Epithelial cell of alveolus of lung (primary cell): ENCODE results near the genes TOMM70 and ZBTB11.

DNA sequence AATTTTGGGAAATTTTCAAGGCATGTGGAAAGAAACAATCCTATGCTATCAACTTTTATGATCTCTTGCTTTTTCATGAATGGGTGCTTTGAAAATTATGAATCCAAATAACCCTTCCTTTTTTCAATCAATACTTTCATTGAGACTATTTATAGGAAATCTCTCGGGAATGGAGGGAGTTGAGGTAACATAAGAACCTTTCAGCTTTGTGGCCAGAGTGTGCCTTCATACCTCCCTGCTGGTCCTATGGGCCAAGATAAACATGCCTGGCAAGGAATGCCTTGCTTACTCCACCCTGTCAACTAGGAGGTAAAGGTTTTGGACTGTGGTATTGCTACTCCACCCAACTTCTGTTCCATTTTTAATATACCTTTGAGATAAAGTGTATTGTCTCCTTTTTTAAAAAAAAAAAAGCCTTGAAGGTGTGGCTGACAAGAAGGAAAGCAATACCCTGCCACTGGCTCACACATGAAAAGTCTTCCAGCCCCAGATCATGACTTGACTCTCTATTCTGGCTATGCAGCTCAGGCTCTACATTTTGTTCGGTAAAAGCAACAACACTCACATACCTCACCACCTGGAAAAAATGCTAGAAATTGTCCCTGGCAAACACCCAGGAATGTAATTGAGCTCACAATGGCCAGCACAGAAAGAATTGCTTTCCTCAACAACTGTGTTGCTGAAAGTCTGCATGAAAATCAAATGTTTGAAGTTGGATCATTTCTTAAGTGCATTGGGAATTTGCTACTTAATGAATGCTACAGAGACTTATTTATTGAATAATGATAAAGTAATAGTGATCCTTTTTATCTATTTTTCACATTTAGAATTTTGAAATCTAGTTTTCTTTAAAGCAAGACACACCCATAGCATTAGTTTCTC lies 35.9 kb downstream of the COL8A1 start:
- RAMPAGE, long total RNA: no peak
- RRBS: no CpG with 5 or more reads among the region's 2 CpGs

GRCh38 chr3:99850377-99851214 lies 32.9 kb downstream of the CMSS1 start:
- RAMPAGE, long total RNA: no peak
- RRBS: no CpG with 5 or more reads among the region's 11 CpGs

- RAMPAGE, long total RNA: no peak
- RRBS: no CpG with 5 or more reads among the region's 7 CpGs
Measured at GRCh38 chr3:99862869-99863736, 45.4 kb downstream of the CMSS1 start.

GRCh38 chr3:99871347-99871935 lies 53.8 kb downstream of the CMSS1 start:
- RAMPAGE, long total RNA: no peak
- RRBS: no CpG with 5 or more reads among the region's 4 CpGs

DNA sequence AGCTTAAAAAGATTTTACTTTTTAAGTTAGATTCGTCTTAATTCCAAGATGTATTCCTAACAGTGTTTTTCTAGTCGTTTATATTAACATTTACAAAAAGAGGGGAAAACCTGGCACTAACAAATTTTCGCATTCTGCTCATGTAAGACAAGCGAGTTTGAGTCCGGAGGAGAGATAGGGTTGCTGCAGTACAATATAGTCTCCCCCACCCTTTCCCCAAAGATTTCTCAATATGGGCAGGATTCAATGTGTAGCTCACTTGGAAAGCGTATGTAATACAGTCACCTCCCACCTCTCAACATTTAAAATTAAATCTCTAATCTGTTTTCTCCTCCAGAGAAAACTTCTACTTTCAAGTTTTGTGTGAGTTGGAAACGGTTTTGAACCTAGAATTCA lies 57.9 kb downstream of the CMSS1 start:
- RAMPAGE, long total RNA: no peak
- RRBS: no CpG with 5 or more reads among the region's 7 CpGs

- RAMPAGE, long total RNA: no peak
- RRBS: no CpG with 5 or more reads among the region's 2 CpGs
Measured at GRCh38 chr3:99957448-99957987, 139.9 kb downstream of the CMSS1 start.

- RAMPAGE, long total RNA: no peak
- RRBS: no CpG with 5 or more reads among the region's 4 CpGs
Measured at GRCh38 chr3:100097828-100098532, 16.3 kb downstream of the FILIP1L start.

DNA sequence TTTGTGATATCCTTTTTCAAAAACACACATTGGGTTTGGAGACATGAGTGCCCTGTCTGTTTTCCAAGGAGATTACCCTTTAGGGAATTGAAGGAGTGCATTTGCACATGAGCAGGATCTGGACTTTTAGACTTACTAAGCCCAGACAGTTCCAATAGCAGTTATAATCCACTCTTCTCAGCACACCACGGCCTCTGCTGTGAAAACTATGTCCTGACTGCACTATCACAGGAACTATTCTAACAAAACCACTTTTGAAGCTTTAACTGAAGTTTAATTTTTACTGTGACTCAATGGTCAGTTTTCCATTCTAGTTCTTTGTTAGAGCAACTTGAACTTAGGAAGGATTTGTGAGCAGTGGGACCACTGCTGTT lies 49.7 kb upstream of the FILIP1L start:
- RAMPAGE, long total RNA: no peak
- RRBS: no CpG with 5 or more reads among the region's 1 CpG

DNA sequence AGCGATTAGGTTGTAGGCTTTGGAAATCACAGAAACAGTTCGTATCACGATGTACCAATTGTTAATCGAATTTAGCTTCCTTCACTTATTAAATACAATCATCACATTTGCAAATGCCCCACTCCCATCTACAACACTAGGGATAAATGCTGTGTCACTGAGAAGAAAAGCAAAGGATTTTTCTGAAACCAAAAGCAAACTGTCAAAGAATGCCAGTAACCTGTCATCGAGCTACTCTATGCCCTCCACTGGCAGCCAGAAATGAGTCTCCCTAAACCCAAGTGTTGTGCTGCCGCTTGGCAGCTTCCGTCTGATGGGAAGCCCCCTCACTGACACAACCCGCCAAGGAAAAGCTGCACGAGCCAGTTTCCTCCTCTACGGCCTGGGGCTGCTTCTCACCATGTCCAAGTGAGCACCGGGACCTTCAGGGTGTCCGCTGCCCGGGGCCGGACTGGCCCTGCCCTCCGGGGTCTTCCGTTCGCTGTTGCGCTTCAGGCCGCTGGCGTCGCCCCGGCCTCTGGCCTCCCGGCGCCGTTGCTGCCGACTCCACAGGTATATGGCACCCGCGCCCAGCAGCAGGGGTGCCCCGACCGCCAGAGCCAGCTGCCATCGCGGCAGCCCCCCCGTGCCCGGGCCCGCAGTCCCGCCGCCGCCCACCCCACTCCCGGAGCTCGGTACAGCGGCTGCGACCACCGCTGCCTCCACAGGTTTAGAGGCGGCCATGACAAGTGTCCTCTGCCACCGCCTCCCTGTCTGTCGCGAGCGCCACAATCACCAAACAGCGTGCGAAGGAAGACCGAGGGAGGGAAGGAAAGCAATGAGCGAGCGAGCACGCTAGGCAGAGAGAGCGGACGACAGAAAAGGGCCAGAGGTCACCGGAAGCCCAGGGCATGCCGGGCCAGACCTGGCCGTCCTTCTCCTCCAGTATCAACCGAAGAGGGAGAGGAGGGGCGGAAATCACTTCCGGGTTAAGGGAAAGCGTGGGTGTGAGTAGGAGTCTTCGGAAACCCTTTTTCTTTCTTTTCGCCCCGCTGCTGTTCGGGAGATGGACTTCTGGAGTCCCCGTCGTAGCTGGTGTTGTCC lies at the start of gene TOMM70:
Gene TOMM70 (minus strand): TSS at position 863 of the 1,083 bp plus-strand sequence.
- RAMPAGE, long total RNA: no peak
- RRBS: 2% methylated on average over 19 of the region's 69 CpGs

GRCh38 chr3:100708645-100709056 lies 643 bp upstream of the TFG start:
- RAMPAGE, long total RNA: no peak
- RRBS: no CpG with 5 or more reads among the region's 4 CpGs

GRCh38 chr3:100929020-100929462 lies 64.2 kb downstream of the ABI3BP start:
- RAMPAGE, long total RNA: no peak
- RRBS: no CpG with 5 or more reads among the region's 4 CpGs

GRCh38 chr3:100954820-100955547 lies 38.2 kb downstream of the ABI3BP start:
- RAMPAGE, long total RNA: no peak
- RRBS: no CpG with 5 or more reads among the region's 6 CpGs

GRCh38 chr3:100969630-100969909 lies 23.7 kb downstream of the ABI3BP start:
- RAMPAGE, long total RNA: no peak
- RRBS: no CpG with 5 or more reads among the region's 2 CpGs

DNA sequence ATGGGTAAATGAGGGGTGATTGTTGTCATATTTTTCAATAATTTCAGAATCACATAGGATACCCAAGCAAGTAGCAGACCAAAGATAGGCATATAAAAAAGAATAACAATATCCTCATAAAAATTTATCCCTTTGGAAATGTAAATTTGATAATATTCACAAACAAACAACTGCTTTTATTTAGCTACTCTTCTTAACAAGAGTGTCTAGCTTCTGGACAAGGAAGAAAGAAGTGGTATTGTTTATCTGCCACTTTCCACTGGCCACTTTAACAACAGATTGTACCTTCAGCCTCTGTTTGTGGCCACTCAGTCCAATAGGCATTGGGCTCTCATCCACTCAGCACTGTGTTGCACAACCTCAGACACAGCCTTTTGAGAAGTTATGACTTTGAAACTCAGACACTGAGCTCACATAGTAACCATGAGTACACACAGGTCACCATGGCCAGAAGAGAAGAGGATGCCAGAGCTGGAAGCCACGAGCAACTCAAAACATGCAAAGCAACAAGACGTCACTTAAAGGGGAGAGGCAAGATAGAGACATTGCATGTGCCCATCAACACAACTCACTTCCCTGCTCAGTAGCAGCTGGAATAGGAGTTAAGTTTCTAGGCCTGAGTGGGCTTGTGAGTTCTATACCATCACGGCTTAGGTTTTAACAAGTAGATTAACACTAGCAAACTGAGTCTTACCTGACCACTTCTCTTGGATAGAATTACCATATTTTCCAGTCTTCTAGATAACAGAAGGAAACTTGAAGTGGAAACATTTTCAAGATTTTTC lies 103.7 kb downstream of the IMPG2 start:
- RAMPAGE, long total RNA: no peak
- RRBS: no CpG with 5 or more reads among the region's 3 CpGs

DNA sequence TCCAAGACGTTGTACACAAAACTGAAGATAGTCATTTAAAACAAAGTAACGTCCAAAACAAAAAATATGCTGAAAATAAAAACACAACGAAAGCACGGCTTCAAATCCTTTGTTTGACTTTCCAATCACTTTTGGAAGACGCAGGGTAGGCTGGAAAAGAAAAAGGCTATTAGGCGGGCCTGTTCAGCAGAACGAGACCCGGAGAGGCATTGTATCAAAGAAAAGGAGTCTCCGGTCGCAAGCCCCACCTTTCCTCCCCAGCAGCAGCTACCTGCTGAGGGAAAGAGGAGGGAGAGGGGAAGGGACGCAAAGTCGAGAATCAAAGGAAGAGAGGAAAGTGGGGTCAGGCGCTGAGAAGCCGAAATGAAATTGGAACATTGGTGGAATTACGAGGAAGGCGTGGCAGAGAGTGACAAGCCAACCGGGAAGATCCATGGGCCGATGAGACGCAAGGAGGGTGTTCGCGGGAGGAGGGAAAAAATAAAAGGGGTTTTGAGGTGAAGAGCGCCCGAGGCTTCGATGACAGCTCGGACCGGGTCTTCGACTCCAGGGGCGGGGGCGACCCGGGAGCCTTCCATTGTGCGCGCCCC lies 539 bp downstream of the SENP7 start:
- RAMPAGE, long total RNA: no peak
- RRBS: 0% methylated on average over 3 of the region's 32 CpGs

DNA sequence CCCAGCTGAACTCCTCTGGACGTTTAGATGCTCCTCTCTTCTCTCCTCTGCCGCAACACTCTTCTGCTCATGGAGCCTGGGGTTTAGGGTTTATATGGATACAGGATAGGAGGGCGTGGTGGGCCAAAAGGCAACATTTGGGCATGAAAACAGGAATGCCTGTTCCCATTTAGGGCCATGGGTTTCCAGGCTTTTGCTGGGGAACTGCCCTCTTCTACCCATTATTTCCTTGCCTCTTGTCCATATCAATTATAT lies 28.0 kb downstream of the ZBTB11 start:
- RAMPAGE, long total RNA: no peak
- RRBS: no CpG with 5 or more reads among the region's 3 CpGs

GRCh38 chr3:101676989-101677623 lies at the start of gene ZBTB11:
Gene ZBTB11 (minus strand): TSS chr3:101677132.
- RAMPAGE, long total RNA: no peak
- RRBS: no CpG with 5 or more reads among the region's 33 CpGs

DNA sequence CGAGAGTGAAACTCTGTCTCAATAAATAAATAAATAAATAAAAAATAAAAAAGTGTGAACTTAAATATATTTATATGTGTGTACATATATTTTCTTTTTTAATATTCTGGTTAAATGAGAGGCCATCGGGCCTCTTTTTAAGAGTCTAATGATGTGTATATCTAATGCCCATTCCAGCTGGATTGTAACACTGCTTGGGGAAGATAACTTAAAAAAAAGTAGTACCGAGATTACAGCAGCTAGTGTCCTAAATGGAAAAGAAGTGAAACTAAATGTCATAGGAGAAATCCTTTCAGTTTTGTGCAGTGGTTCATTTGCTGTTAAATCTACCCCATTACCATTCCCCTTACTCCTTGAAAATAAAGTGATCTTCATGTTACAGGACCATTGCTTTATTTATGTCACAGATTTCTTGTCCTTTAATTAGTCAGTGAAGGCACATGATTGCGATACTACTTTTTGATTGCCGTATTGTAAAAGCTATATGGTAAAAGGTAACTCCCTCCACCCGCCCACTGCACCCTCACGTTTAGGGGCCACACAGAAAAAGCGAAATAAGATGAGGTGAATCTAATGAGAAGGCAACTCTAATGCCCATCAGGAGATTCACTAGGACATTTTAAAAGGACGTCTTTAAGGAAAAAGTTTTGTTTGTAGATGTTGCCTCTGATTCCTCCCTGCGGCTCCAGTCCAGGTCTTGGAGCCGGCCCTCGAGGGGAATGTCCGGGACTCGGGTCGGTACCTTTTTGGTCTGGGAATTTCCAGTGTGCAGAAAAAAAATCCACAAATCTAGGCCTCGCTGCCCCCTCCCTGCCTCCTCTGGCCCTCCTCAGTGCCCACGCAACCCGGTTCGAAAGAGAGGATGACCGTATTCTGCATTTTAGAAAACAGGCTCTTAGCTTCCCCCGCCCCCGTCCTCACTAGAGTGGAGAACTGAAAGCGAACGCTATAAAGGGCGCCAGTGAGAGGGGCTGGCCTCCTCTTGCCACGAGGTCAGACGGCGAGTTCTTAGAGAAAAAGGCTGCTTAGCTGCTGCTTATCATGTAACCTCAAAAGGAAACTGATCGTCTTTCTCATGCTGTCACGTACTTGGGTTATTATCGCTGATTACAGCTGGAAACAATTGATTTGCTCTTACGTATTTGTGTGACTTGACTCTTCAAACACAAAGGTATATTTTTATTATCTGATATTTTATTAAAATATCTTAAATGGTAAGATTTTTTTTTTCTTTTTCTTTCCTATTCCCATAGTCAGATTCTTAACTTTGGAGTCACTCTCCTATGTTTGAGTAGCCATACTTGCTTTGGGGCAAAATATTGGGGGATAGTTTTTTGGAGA lies 21.8 kb upstream of the NFKBIZ start:
- RAMPAGE, long total RNA: no peak
- RRBS: no CpG with 5 or more reads among the region's 32 CpGs

GRCh38 chr3:101828355-101828989 lies 20.8 kb upstream of the NFKBIZ start:
- RAMPAGE, long total RNA: no peak
- RRBS: no CpG with 5 or more reads among the region's 5 CpGs

DNA sequence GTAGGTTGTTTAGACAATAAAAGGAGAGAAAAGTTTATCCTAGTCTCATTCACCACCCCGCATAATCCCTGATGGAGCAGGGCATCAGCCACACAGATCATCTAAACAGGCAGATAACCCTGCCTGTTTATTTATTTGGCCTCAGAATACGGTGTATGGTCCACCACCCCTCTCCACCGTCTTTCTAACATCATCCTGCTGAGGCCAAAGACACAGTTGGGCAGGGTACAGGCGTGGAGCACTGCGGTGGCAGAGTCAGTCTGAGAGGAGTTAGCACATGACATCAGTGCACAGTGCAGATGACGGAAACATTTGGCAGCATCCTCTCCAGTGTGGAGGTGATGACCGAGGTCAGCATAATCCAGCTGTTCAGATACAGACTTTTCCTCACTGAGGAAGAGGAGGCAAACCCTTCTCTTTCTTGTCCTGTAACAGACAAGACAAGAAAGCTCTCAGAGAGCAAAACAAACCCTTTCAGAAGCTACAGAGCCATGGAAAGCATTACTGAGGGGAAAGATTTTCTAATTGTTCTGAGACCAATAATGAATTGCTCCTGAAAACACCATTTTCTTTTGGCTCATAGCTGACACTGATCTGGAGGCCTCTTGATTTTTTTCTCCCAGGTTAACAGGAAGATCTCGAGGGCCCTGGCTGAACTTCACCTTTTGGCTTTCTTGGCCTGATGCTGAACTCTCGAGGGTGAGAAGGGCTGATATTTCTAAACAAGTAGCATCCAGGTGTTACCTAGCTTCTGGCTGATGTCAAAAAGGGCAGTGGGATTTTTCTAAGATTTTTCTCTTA lies 20.1 kb upstream of the NFKBIZ start:
- RAMPAGE, long total RNA: no peak
- RRBS: no CpG with 5 or more reads among the region's 9 CpGs